PC-3 (cell line): ENCODE results near the gene NDST1.

GRCh38 chr5:149533244-149533641 is 18.0 kb downstream of the CSNK1A1 start:
- RAMPAGE, long total RNA, result no peak

DNA sequence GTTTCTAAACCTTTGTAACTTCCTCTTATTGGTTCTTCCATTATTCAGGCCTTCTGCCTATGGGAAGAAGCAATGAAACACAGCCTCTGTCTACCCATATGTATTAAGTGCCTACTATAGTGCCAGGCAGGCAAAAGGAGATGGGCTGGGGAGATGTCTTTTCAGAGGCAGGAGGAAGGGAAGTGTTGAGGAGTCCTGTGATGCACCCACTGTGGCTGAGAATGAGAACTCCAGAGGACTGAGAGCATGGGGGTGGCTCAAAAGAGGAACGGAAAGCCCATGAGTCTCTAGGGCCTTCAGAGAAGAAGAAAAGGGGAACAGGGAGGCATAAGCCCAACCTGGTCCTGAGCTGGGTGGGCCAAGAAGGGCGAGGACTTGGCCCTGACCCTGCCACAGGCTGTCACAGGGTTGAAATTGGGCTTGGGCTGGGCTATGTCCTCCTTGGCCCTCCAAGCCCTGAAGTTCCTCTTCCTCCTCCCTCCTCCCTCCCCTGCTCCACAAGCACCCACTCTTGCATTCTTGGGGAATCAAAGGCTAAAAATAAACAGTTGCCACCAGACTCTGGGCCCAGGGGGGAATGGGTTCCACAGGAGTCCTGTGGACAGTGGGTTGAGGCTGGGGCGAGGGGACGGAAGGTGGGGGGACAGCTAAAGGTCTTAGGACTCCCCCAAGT is 49.3 kb upstream of the PPARGC1B start:
- RAMPAGE, long total RNA, result no peak

DNA sequence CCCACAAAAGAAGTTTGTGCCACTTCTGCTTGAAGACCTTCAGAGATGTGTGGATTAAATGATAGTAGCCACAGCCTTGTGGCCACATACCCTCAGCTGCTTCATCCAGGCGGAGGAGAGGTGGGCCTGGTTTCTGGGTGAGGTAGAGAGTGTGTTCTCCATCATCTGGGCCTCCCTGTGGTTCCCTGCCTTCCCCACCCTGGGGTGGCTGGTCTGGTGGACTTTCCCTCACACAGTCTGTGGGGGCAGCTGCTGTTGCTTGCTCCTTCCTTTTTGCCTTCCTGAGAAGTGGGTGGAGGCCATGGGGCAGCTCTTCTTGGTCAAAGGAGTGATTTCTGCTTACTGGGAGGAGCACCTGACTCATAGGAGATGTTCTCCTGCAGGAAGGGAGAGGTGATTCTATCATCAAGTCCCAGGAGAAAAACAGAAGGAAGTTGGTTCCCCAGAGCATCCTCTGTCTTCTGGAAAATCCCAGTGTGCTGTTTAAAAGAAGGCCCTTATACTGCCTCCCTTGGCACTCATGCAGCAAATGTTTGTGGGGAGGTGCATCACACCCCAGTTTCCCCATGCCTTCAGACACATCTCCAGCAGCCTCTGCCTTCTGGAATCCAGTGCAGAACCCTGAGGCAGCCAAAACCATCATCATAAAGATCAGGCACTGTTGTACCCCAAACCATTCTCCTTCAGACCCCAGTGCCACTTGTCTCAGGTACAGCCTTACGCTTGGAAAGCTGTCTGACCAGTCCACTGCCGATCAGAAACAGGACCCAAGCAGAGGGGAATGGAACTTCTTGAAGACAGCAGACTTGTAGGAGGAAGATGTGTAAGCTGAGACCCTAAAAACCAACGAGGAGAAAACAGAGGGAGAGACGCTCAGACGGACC is 63.1 kb downstream of the PPARGC1B start:
- RAMPAGE, long total RNA, result no peak

DNA sequence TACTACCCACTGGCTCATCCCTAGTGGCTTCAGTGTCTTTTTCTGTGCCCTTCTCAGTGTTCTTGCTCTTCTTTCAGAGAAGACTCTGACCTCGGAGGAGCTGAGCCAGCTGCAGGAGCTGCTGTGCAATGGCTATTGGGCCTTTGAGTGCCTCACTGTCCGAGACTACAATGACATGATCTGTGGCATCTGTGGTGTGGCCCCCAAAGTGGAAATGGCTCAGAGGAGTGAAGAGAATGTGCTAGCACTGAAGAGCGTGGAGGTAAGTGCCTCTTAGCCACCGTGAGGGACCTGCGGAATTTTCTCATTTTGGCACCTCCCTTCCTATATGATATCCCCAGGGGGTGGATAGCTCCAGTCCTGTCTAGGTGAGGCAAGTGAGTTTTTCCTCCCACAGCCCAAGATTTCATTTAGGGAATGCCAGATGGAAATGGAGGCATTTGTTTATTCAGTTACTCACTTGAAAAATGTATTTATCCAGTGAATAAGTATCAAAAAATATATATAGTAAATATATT is 41.2 kb downstream of the HMGXB3 start:
- RAMPAGE, long total RNA, result no peak

DNA sequence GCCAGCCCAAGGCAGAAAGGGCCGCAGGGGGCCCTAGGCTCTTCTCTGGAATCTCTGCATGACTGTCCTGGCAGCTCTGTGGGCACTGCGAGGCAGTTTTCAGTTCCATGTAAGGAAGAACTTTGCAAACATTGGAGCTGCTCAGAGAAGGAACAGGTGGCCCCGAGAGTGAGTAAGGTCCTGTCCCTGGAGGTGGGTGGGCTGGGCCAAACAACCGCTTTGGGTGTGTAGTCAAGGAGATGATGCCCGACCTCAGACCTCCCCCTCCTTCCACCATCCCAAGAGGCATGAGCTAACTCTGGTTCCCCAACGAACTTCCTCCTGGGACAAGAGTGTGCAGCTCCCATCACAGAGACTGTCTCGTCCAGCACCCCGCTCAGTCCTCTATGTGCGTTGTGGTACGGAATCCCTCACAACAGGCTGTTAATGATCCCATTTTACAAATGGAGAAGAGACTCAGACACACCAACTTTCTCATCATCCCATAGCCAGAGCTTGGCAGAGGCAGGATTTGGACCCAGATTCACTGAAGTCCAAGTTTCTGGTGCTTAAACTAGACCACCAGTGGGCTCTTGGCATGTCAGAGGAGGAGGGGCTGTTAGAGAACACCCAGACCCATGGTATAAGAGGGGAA is 20.4 kb downstream of the CSF1R start:
- RAMPAGE, long total RNA, result no peak

GRCh38 chr5:150144268-150145427 is 11.0 kb downstream of the PDGFRB start:
- RAMPAGE, long total RNA, result no peak

DNA sequence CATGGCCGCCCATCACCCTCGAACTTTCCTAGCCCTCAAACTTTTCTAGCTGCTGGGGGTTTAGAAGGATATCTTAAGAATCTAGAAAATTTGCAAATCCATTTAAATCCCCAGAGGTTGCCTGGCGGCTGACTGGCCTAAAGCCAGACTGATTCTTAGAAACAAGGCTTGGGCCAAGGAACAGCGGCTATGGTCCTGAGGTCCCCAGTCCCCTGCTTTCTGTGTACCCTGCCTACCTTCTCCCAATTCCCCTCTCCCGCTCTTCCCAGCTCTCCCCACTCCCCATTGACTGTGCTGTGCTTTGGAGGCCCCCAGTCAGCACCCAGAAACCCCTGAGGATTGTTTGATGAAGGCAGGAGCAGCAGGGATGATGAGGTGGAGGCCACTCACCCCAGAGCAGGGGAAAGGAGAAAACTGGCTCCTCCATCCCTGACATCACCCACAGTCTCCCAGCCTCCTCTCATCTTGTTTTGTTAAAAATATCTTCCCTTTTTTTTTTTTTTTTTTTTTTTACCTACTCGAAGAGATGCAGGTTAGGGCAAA is 765 bp downstream of the PDGFRB start:
- RAMPAGE, long total RNA, result no peak

GRCh38 chr5:150173094-150173649 is 6.6 kb downstream of the CDX1 start:
- RAMPAGE, long total RNA, result no peak

DNA sequence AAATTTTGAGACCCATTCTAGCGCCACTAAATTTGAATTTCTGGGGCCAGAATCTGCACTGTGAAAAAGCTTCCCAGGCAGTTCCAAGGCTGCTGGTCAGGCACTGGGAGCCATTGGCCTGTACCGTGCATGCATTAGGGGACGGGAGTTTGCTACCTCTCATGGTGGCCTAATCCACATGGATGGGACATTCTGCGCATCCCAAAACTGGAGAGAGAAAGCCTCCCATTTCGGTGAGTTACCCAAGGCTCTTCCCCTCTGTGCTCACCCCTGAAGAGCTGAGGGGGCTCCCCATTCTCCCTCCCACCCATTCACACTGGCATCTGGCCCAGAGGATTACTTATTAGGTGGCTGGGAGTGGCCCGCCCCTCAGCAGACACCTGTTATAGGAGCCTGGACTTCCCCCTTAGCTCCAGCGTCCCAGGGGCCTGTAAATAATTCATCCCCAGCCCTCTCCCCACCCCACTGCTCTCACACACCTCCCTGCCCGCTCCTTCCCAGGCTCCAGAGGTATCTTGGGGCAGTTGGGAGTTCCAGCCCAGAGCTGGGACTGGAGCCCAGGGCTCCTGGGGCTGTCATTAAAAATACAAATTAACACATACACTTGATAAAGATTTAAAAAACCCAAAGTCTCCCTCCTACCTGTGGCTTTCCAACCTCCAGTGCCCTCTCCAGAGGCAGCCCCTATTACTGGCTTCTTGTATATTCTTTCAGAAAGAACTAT is 11.6 kb downstream of the CDX1 start:
- RAMPAGE, long total RNA, result no peak

- RAMPAGE, long total RNA, result no peak
Observed at GRCh38 chr5:150244393-150244598, 45.3 kb downstream of the CAMK2A start.

GRCh38 chr5:150291428-150291839 is 1.9 kb upstream of the CAMK2A start:
- RAMPAGE, long total RNA, result no peak

GRCh38 chr5:150303743-150303997 is 965 bp upstream of the ARSI start:
- RAMPAGE, long total RNA, result no peak

GRCh38 chr5:150400466-150401460 is 11.9 kb downstream of the CD74 start:
- RAMPAGE, long total RNA, result no peak

GRCh38 chr5:150401649-150402307 is 10.9 kb downstream of the CD74 start:
- RAMPAGE, long total RNA, result no peak

- RAMPAGE, long total RNA, result no peak
Observed at GRCh38 chr5:150419579-150419903, 6.8 kb upstream of the CD74 start.

DNA sequence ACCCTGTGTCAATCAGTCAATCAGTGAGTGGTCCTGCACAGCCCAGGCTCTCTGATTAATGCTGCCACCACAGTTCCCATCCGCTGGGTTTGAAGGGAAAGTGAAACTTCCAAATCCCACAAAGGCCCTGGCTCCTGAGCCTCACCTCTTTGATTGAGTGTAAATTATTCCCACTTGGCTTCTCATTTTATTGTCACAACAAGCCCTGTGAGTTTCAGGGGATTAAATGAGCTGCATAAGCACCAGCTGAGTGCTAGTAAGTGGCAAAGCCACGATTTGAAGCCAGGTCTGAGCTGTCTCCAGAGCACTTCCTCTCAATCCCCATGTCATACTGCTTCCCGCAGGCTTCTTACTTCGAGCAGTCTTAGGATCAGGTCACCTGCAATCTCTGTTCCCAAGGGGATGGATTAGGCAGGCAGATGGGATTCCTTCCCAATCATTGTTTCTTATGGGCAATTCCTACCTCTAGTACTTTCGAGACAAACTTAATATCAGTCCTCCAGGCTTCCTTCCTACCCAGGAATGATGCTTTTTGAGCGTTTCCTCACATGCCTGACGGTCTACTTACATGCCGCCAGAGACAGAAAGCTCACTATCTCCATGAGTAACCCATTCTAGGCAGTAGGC is 17.9 kb downstream of the RPS14 start:
- RAMPAGE, long total RNA, result no peak

DNA sequence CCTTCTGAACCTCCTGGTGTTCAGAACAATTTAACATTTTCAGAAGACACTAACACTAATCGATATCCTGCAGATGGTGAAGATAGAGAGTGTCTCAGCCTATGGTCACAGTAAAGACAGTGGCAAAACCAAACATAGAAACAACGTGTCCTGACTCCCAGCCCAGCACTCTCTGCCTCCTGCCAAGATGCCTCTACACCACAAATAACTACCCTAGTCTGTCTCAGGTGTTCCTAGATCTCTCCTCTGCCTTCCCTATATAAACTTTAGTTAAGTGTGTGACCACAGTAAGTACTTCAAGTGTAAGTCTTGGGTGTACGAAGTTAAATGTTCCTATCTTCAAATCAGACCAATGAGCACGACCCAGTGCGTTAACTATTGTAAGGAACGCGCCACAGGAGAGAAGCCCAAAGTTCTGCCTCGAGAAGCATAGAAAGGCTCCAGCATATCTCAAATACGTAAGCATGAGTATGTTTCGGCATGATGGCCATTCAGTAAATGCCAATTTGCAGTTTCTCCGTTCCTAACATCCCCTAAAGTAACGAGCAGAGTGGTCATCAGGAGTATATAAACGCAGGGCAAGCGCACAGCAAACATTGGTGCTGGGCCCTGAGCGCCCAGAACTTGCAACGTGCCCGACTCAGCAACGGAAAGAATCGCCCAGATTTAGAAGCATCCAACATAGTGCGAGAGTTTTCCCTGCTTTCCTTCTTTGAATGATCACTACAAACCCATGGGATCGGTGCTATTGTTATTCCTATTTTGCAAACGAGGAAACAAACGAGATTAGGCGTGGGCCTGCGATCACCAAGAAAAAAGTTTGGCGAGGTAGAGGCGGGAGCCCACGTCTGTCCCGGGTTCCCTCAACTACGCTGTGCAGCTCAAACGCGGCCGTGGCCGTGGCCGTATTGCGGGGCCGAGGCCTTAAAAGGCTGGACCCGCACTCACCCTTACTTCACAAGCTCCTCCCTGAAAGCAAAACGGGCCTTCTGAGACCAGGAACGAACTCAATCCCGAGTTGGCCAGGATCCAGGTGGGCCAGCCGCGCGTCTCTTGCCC is 672 bp downstream of the RPS14 start:
- RAMPAGE, long total RNA, result no peak

- RAMPAGE, long total RNA, result no peak
Observed at GRCh38 chr5:150498306-150498953, 9.5 kb upstream of the NDST1 start.

DNA sequence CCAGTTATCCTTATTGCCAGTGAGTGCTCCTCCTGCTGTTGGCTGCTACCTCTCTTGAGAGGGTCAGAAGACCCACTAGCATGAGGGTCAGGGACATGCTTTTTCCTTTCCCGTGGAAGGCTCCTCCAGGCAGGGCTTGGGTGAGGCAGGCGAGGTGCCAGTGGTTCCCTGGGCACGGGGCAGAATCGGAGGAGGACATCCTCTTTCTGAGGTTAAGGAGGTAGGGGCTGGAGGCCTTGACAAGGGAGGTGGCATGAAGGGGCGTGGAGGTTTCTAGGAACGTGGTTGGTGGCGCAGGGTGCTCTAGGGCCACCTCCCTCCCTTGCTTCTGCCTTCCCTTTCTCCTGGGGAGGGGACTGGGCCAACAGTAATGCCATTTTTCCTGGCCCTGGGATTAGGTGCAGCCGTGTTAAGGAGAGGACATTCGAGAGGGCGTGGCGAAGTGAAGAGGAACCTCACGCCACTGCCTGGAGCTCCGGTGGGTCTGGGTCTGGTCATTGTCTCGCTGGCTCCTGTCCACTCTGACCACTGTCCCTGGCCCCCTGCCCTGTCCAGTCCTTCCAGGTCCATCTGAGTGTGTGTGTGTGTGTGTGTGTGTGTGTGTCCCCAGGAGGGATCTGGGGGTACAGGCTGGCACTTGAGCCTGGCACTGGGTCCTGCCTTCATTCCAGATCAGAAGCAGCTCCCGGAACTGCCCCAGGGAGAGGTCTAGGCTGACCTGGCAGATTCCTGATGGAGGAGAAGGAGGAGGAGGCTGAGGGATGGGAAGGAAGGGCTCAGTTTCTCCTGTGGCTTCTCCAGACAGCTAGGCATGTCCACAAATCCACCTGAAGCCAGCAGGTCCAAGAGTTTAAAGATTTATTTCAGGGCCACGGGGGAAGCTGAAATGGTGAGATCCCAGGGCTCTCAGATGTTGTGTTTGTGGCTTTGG is at the start of gene NDST1:
NDST1 (plus strand) TSS at position 383 of the 931 bp plus-strand sequence.
- RAMPAGE, long total RNA, result no peak

GRCh38 chr5:150510101-150511086 is 2.5 kb downstream of the NDST1 start:
- RAMPAGE, long total RNA, result no peak